Placental epithelial cell (primary cell): Measurements from ENCODE around the genes F13B and PTPRC.

DNA sequence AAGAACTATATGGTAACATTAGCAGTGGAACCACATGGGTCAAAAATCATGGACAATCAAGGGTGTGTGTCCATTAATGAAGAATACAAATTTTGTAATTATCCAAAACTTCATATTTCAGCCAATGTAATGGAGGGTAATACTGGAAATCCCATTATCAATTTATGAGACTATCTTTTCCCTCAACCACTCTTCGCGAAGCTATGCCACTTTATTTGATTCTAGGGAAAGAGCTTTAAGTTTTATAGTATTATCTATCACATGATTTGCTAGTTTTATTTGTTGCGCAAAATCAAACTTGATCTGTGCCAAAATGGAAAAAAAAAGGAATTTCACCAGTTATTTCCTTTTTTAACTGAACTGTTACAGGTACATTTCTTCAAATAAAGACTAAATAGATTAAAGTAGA, 1.1 kb downstream of the CFHR3 start:
- CAGE, long polyA plus RNA = no peak

DNA sequence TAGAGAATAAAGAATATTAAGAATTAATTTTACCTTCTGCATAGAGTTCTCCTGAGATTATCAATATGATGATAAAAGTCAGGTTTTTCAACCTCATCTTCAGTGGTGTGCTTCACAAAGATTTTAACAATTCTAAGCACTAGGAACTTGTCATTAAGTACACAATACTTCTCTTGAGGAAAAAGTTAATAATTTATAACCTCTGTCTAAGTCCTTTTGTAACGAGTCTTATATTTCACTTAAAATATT, at the start of gene F13B:
TSS of gene F13B (minus strand) at position 134 of the 249 bp plus-strand sequence.
- CAGE, long polyA plus RNA = no peak

GRCh38 chr1:197197300-197197687, 3.8 kb downstream of the ZBTB41 start:
- CAGE, long polyA plus RNA = no peak

DNA sequence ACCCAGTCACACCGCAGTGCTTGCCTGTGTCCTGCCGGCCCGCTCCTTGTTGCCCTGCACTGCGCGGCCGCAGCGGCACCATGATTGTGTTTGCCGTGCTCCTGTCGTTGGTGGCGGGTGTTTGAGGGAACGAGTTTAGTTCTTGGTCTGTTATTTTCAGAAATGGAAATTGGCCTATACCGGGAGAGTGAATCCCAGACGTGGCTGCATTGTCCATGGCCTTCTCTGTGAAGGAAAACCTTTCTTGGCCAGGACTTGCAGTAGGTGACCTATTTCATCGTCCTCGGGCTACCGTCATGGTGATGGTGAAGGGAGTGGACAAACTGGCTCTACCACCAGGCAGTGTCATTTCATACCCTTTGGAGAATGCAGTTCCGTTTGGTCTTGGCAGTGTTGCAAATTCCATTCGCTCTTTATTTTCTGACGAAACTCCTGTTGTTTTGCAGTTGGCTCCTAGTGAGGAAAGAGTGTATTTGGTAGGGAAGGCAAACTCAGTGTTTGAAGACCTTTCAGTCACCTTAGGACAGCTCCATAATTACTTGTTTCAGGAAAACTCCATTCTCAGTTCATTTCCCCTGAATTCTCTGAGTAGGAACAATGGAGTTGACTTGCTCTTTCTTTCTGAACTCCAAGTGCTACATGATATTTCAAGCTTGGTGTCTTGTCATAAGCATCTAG, 21.2 kb upstream of the ZBTB41 start:
- CAGE, long polyA plus RNA = no peak

DNA sequence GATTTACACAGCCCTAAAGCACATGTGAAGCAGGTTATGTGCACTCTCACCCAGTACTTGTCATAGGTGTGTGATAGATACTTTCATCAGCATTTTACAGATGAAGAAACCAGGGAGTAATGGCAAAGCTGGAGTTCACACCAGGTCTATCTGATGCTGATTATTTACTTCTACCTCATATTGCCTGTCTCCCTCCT, 796 bp upstream of the DENND1B start:
- CAGE, long polyA plus RNA = no peak

- CAGE, long polyA plus RNA = no peak
These were observed 9.1 kb downstream of the NEK7 start for GRCh38 chr1:198165975-198166235.

- CAGE, long polyA plus RNA = no peak
These were observed 31.3 kb downstream of the NEK7 start for GRCh38 chr1:198187970-198188653.

DNA sequence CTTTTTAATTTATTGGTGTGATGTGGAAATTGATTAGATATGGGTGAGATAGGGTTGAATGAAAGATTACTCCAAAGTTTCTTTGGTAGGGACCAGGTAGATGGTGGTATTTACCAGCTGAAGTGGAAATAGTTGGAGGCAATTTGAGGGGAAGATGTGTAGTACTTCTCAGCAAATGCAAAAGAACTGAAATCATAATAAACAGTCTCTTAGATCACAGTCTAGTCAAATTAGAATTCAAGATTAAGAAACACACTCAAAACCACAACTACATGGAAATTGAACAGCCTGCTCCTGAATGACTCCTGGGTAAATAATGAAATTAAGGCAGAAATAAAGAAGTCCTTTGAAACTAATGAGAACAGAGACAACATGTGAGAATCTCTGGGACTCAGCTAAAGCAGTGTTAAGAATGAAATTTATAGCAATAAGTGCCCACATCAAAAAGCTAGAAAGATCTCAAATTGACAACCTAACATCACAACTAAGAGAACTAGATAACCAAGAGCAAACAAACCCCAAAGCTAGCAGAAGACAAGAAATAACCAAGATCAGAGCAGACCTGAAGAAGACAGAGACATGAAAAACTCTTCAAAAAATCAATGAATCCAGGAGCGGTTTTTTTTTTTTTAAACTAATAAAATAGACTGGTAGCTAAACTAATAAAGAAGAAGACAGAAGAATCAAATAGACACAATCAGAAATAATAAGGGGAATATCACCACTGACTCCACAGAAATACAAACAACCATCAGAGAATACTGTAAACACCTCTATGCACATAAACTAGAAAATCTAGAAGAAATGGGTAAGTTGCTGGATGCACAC, 35.8 kb downstream of the NEK7 start:
- CAGE, long polyA plus RNA = no peak

GRCh38 chr1:198263938-198264392, 107.2 kb downstream of the NEK7 start:
- CAGE, long polyA plus RNA = no peak

GRCh38 chr1:198612818-198613473, 25.9 kb upstream of the PTPRC start:
- CAGE, long polyA plus RNA = no peak

- CAGE, long polyA plus RNA = no peak
These were observed 19.0 kb upstream of the PTPRC start for GRCh38 chr1:198619796-198620205.

GRCh38 chr1:198633435-198633951, 5.3 kb upstream of the PTPRC start:
- CAGE, long polyA plus RNA = no peak

GRCh38 chr1:198638739-198639346, at the start of gene PTPRC:
Gene PTPRC, plus strand, starts transcription at chr1:198639040.
- CAGE, long polyA plus RNA = no peak

GRCh38 chr1:198641315-198642090, 2.7 kb downstream of the PTPRC start:
- CAGE, long polyA plus RNA = no peak

DNA sequence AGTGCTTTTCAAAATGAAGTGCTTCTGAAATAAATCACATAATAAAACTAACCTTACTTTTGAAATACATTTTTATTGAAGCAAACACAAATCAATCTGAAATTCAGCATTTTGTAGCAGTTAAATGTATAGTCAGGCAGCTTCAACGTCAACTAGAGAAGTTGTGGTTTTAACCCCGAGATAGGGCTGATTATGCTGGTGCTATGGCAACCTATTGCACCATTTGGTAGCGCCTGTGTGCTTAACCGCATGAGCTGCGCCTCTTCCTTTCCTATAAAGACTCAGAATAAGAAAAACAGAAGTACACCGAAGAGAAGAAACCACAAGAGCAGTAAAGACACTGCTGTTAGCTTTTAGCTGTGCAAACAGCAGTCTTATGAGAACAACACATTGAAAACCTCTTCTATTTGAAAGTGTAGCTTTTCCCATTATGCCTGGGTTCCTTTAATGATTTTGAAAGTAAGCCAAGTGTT, 43.0 kb downstream of the PTPRC start:
- CAGE, long polyA plus RNA = no peak

DNA sequence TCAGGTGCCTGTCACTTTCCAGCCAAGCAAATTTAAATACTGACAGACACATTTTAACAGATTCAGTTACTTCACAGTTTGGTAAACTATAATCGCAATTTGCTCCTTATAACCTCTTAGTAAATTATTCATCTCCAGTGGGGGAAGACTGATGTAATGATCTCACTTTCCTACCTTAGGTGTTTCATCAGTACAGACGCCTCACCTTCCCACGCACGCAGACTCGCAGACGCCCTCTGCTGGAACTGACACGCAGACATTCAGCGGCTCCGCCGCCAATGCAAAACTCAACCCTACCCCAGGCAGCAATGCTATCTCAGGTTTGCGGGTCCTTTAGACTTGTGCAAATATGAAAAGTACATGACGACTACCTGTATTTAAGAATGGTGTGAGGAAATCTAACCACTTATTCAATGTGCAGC, 60.6 kb downstream of the PTPRC start:
- CAGE, long polyA plus RNA = no peak

DNA sequence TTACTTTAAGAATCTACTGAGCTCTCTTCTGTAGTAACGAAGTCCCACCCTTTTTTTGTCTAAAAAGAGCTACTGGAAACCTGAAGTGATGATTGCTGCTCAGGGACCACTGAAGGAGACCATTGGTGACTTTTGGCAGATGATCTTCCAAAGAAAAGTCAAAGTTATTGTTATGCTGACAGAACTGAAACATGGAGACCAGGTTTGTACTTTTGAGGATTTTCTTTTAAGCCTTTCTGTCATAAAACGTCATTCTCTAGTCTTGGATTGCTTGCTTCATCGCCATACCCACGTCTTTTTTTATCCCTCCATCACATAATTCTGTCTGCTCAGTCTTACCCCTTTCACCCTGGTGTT, 111.6 kb downstream of the PTPRC start:
- CAGE, long polyA plus RNA = no peak

DNA sequence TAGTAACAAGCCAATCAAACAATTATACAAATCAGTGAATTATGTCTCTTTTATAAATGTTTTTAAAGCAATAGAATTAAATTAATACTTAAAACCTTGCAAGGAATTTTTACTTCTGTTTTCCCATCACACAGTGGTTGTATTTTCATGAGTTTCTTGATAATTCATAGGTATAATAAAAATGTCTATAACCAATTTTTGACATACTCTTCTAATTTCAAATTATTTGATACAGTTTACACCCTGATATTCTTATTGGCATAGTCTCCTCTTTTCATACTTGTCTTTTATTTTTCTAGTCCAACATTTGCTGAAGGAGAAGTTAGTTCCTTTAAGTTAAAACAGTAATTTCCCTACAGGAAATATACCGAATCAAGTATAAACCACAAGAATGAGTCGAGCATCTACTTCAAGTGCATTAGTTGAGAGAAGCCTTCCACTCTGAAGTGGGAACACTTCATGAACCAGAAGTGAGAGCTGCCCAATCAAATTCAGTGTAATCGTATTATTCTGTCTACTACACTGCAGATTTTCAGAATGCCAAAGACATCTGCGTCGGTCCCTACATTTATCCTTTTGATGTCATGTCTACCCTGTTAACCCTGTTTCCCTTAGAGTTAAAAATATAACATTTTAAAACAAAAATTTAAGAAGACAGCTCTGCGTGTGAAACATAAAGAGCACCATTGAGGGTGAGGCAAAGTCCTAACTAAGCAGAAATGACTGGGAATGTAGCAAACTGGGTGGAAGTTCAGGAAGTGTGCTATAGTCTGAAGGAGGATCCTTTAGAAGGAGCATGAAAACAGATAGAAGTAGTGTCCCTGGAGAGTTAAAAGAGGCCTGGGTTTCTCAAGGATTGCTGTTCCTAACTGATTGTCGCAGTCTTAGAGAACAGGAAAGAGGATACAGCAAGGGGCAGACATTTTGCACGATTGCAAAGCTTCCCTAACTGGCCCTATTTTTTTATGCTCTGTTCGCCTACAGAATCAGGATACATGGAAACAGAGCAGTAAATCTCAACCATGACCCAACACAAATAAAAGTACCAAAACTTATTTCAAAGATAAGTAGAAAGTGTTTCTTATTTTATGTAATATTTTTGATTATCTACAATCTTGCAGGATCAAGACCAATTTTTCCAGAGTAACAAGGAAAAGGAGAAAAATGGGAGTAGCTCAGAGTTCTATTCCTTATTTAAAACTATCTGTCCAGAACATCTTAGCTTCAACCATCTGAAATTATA, 291.2 kb downstream of the PTPRC start:
- CAGE, long polyA plus RNA = no peak

GRCh38 chr1:199691405-199692207, 335.9 kb upstream of the NR5A2 start:
- CAGE, long polyA plus RNA = no peak

- CAGE, long polyA plus RNA = no peak
These were observed 76.7 kb downstream of the NR5A2 start for GRCh38 chr1:200104341-200104562.